SEM (cell line): ENCODE results near the gene SEZ6L.

DNA sequence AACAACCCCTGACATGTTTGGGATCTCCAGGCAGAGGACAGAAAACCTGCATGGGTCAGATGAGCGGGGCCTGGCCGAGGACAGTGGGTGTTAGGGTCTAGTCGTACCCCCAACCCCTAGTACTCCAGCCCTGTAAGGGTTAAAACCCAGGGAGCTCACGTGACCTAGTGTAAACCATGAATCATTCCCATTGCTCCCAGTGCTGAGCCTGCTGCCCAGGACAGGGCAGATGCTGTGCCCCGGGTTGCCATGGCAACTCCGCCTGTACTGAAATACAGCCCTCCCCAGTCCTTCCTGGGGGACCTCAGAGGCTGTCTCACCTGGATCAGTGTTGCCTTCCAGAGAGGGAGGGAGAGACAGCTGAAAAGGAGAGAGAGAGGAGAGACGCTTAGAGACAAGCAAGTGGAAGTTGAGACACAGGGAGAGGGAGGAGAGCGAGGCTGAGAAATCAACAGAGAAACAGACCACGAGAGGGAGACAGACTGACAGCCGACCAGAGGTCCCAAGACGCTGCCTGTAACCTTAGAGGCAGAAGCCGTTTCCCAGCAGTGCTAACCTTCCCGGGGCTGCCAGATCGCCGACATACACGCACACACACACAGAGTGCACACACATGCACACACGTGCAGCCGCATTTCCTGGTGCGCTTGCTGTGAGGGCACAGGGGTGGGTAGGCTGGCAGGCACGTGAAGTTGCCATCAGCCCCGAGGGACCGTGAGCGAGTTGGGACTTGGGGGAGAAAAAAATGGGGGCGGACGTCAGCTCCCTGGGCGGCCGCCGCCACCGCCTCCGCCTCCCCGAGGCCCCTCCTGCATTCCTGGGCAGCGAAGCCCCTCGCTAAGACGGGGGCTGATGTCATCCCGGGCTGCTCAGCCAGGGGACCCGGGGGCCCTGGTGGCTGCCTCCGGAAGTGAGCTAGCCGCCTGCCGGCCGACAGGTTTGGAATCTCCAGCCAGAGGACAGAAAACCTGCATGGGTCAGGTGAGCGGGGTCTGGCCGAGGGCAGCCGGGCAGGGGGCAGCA lies 88.7 kb upstream of the CRYBB3 start:
- PRO-cap, result no peak

DNA sequence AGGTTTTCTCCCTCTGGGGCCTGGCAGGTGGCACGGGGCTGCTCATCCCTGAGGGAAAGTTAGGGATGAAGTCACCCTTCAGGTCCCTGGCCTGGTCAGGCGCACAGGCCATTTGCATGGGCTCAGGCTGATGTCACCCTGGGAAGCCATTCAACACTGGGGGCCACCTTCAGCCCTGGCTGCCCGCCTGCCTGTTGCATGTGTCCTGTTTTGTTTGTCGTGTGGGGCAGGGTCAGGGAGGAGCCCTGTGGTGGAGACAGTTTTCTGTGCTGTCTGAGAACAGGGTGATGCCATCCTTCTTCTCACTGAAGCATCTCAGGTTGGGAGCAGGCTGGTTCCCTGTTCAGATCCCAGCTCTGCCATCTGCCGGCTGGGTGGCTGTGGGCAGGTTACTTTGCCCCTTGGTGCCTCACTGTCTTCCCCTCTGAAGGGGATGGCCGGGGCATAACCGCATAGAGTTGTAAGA lies 68.2 kb upstream of the CRYBB3 start:
- PRO-cap, result no peak

DNA sequence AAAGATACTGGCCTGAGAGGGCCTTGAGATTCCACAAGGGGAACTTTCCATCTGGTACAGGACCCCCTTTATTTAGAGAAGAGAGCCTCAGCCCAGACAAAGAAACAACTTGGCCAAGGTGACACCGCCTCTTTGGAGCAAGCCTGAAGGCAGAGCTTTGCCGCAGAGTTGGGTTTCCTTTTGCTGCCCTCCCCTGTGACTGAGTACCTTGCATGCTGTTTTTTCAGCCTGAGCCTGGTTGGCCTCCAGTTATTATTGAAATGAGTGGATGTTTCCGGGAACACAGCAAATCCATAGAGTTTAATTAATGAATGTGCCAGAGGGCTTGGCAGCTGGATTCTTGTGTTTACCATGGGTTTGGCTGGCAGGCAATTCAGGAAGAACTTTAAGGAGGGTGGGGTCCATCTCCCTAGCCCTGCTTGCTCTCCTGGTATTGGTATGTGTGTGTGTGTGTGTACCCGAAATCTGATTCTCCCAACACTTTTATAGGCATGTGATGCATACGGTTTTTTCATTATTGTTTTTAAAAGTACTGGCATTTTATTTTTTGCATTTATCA lies 65.6 kb upstream of the CRYBB3 start:
- PRO-cap, result no peak

GRCh38 chr22:25357520-25358045 lies 138.1 kb downstream of the CRYBB2 start:
- PRO-cap, result no peak

DNA sequence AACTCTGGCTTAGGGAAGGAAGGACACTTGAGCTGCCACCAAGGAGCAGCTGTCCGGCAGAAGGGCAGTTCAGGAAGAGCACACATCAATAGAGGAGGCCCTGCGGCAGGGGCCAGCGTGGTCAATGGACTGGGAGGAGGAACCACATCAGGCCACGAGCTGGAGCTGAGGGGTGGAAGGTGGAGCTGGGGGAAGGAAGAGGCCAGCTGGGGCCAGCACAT lies 158.0 kb upstream of the GRK3 start:
- PRO-cap, result no peak

- PRO-cap, result bidirectional peak, plus-strand start at chr22:25448105, minus-strand start at chr22:25447916
These were observed 116.6 kb upstream of the GRK3 start for GRCh38 chr22:25447692-25448369.

GRCh38 chr22:26066488-26066898 lies 102.8 kb upstream of the SEZ6L start:
- PRO-cap, result no peak

DNA sequence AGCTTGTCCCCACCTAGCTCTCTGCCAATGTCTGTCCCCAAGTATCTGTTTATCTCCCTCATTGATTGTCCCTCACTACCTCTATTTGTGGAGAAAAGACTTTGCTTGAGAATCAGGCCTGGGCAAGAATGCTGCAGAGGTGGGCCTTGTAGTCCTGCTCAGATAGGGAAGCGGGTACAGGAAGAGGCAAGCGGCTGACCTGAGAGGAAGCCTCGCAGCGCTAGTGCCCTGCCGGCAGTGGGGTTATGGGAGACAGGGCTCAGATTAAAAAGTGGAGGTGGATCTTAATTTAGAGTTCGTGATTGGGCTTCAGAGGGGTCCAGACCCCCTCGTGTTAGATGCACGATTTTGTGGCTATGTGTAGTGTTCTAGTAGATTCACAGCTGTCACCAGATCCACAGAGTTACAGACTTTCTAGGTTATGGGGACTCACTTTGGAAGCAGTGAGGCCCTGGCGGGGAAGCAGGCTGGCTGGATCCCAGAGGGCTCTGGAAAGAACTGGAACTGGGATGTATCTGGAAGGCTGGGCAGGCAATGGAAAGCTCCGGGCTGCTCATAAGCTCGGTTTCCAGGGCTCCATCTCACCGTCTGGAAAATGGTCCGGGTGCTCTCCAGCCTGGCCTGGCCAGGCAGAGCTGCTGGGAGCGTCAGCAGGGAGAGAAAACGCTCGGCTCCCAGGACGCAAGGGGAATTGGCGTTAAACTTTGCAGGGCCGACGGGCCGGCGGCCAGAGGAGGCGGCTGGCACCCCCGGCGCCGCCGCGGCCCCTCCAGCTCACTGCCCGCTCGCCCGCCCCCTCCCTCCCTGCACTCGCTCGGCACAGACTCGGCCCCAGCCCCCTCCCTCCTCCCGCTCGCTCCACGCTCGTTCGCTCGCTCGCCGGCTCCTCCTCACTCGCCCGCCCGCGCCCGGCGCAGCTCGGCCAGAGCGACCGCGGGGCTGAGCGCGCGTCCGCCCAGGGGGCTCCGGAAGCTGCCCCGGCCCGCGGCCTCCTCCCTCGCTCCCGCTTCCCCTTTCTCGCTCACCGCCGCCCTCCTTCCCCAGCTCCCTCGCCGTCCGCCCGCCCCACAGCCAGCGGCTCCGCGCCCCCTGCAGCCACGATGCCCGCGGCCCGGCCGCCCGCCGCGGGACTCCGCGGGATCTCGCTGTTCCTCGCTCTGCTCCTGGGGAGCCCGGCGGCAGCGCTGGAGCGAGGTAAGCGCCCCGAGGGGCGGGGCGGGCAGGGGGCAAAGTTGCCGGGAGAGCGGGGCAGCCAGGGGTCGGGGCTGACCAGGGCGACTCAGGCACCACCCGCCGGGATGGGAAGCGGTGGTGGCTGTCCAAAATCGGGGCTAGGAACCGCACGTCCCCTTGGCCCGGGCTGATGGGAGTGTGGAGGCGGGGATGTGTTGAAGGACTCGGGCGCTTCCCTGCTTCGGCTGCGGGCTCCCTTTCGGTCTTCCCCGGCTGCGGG lies at the start of gene SEZ6L:
TSS of gene SEZ6L (plus strand) at position 893 of the 1,453 bp plus-strand sequence.
- PRO-cap, result no peak

DNA sequence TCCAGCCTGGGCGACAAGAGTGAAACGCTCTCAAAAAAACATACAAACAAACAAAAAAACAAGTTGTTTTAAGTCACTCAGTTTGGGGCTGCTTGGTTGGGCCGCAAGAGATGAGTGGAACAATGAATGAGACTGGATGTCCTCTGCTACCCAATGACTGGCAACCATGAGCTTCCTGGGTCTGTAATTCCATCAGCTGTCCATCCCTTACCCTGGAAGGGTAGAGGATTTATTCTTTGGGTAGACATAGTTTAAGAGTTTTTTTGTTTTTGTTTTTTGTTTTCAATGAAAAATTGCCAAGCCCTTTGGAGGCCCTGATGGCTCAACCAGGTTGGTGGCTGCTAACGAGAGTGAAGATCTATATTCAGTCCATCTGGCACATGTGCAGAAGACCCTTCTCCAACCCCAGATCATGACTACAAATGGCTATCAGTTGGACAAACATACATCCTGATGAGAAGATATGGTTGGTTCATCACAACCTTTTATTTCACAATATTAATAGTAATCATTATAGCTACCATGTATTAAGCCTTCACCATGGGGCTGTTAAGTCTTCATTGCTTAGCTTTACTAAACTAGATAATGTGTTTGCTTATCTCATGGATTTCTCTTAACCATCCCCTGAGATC lies 9.4 kb upstream of the TFIP11 start:
- PRO-cap, result no peak

GRCh38 chr22:26559769-26560579 lies 30.0 kb downstream of the TPST2 start:
- PRO-cap, result no peak

DNA sequence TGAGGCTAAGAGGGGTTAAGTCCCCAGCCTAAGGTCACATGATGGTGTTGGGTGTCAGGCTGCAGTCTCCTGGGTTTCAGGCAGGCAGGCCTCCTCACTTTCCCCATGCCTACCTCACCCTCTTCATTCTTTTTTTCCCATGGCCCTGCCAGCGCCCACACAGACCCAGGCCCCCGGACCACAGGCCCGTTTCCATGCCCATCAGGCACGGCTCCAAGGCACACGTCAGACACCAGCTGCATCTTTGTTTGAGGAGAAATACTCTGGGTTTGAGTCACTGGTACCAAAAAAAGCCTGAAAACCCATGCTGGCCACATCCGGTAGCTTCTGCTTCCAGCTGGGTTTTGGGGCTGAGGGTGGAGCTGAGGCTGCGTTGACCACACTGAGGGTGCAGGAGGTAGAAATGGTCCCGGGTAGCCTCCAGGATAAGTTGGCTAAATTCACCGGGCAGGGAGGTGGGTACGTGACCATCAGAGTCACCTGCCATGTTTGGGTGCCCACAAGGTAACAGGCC lies 7.6 kb downstream of the CRYBB1 start:
- PRO-cap, result bidirectional peak, plus-strand start at position 380 of the sequence, minus-strand start at position 250 of the sequence

GRCh38 chr22:26902602-26903185 lies 280.9 kb downstream of the CRYBA4 start:
- PRO-cap, result no peak

DNA sequence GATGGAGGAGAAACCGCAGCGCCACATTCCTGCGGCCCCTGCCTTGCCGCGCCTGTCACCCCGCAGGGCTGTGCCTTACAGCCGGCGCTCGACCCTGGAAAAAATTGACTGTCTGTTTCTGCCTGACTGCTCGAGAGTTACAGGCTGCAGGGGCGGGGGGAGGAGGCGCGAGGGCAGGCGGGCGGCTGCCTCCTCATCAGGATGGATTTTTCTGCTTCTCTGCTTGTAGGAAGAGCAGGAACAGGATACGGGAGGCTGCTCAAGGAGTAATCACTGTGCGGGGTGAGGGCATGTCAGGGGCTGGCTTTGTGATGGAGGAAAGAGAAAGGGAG lies 479.1 kb downstream of the CRYBA4 start:
- PRO-cap, result no peak

GRCh38 chr22:27242717-27243325 lies 558.7 kb downstream of the MN1 start:
- PRO-cap, result no peak

GRCh38 chr22:27247555-27248141 lies 553.9 kb downstream of the MN1 start:
- PRO-cap, result no peak

GRCh38 chr22:27435806-27436328 lies 365.7 kb downstream of the MN1 start:
- PRO-cap, result no peak

GRCh38 chr22:27642109-27642515 lies 159.4 kb downstream of the MN1 start:
- PRO-cap, result no peak

- PRO-cap, result no peak
These were observed 81.9 kb downstream of the MN1 start for GRCh38 chr22:27719559-27720064.

DNA sequence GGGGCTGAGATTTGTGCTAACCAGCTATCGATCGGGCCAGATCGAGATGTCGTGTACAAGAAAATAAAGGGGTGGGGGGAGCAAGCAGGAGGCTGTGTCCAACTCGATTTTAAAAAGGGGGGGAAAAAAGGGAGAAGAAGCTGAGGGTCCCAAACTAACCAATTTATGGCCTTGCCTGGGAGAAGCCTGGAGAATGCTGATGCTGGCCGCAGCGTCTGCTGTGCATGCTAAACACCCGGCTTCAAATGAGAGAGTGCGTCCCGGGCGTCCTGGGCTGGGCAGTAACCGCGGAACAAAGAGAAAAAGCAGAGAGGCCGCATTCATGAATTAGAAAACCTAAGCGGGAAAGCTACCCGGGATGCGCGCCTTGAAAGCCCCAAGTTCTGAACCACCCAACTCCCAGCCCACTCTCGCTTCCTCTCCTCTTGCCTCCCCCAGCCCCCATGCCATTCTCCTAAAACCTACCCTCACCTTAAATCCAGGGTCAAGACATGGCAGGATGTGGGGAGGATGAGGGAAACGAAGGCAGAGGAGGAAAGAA lies 6.5 kb downstream of the MN1 start:
- PRO-cap, result no peak

GRCh38 chr22:27798619-27799015 lies 2.9 kb downstream of the MN1 start:
- PRO-cap, result no peak